Calu3 (cell line): Measurements from ENCODE around the genes TCEAL7, PLP1, ESX1, TEX13A, SERPINA7, CLDN2 and MORC4.

GRCh38 chrX:103329989-103330438, at the start of gene TCEAL7:
Gene TCEAL7, plus strand, starts transcription at chrX:103330239.
- PRO-cap, result no peak

- PRO-cap, result no peak
Measured at GRCh38 chrX:103330489-103331654, 833 bp downstream of the TCEAL7 start.

DNA sequence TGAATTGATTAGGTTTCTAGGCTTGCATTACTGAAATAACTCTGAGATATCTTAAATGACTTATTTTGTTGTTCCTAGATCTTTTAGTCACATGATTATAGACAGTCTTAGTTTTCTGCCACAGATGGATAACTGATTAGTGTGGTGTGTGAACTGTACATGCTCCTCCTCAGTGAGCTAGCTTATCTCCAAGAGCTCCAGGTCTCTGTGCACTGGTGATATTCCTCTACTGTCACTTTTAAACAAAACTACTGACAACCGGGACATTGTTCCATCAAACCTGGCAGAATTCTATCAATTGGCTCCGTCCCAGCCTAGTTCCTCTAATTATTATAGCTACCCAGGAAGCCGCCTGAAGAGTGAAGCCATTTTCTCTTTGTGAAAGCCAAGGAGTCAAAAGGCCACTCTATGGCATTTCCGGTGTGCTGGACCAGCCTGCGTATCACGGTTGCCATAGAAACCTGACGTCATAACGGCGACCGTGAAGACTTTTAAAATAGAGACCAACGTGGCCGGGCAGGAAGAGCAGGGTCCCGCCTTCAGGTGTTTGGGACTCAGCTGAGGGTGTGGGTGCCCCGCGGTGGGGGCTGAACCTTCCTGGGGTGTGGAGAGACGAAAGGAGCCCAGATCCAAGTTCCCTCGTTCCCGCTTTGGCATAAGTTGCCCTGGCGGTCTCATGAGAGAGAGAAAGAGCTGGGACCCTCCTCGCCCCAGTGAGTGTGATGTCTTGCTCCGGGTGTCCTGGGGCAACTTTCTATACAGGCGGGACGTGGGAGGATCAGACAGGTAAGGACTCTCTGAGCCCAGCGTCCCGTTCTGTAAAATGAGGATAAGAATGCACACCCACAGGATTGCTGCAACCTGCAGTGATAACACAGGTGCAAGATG, 28.2 kb downstream of the BEX3 start:
- PRO-cap, result bidirectional peak, plus-strand start at position 499 of the sequence, minus-strand start at position 395 of the sequence

- PRO-cap, result bidirectional peak, plus-strand start at chrX:103629505, minus-strand start at chrX:103629398; bidirectional peak, plus-strand start at chrX:103629734, minus-strand start at chrX:103629658; unidirectional peak, minus-strand start at chrX:103630066
Measured at GRCh38 chrX:103629217-103630569, 918 bp downstream of the TCEAL1 start.

GRCh38 chrX:103674422-103675788, 11.6 kb downstream of the MORF4L2 start:
- PRO-cap, result no peak

DNA sequence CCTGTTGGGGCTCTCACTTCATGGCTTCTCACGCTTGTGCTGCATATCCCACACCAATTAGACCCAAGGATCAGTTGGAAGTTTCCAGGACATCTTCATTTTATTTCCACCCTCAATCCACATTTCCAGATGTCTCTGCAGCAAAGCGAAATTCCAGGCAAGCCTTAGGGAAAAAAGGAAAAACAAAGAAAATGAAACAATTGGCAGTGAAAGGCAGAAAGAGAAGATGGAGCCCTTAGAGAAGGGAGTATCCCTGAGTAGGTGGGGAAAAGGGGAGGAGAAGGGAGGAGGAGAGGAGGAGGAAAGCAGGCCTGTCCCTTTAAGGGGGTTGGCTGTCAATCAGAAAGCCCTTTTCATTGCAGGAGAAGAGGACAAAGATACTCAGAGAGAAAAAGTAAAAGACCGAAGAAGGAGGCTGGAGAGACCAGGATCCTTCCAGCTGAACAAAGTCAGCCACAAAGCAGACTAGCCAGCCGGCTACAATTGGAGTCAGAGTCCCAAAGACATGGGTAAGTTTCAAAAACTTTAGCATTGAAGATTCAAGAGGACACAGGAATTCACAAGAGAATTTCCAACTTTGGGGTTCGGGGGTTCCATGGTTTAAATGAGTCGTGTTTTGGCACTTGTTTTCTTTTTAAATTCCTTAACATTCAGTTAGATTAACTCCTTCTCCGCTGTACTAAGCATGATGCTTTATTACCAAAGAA, at the start of gene PLP1:
PLP1 (plus strand) TSS at position 350 of the 707 bp plus-strand sequence.
- PRO-cap, result no peak

GRCh38 chrX:104113139-104113848, 971 bp downstream of the ZCCHC18 start:
- PRO-cap, result no peak

- PRO-cap, result no peak
Measured at GRCh38 chrX:104140093-104140556, 16.7 kb downstream of the SLC25A53 start.

GRCh38 chrX:104189547-104190523, 23.6 kb downstream of the FAM199X start:
- PRO-cap, result no peak

DNA sequence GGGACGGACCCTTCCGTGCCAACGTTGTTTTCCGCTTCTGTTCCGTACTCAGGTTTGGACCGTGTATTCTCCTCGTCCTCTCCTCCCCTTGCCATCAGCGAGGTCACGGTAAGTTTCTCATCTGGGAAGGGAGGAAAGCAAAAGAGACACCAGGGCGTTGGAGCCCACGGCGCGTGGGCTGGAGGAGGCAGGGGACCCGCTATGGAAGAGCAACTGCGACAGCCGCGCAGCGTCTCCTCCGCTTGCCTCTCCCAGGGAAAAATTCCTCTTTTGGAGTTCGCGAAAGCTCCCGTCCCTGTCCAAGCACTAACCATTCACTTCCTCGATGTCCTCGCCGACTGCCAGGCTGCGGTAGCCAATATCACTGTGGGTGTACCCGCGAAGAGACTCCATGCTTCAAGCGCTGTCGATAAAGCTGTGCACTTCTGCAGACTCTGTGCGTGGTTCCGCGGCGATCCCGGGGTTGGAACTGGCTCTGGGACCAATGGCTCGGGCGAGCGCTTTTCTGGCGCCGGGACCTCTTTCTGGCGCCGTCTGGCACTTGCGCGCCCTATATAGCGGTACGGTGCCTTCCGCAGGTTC, at the start of gene ESX1:
ESX1 (minus strand) TSS at position 477 of the 582 bp plus-strand sequence.
- PRO-cap, result no peak

DNA sequence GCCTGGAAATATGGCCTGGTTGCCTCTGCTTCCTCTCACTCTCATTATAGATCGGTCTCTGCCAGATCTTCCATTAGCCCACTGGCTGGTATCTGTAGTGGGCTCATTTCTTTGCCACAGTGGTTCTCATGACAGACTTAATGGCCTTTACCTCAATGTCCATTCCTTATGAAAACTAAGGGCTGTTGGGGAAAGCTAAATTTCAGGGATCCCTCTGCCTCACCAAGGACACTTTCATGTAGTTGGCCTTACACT, 68.8 kb upstream of the IL1RAPL2 start:
- PRO-cap, result no peak

- PRO-cap, result no peak
Measured at GRCh38 chrX:105220571-105220883, at the start of gene TEX13A. Gene TEX13A, minus strand, starts transcription at chrX:105220694.

GRCh38 chrX:106038609-106038879, at the start of gene SERPINA7:
Gene SERPINA7, minus strand, starts transcription at chrX:106038727.
- PRO-cap, result no peak

GRCh38 chrX:106725830-106726354, 609 bp upstream of the RNF128 start:
- PRO-cap, result no peak

DNA sequence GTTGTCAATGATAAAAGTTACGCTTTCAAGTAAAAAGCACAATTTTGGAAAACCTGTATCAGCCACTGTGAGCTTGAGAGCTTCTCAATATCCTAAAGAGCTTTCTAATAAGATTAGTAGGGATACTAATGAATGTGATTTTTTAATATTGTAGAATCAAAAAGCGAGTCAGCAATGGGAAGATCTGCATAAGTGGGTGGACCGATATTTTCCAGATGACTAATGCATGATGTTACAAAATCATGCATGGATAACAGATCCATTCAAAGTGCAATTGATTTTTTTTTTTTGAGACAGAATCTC, 7.4 kb upstream of the CLDN2 start:
- PRO-cap, result no peak

GRCh38 chrX:106920204-106920462, at the start of gene CLDN2:
Gene CLDN2, plus strand, starts transcription at chrX:106920402.
- PRO-cap, result no peak

DNA sequence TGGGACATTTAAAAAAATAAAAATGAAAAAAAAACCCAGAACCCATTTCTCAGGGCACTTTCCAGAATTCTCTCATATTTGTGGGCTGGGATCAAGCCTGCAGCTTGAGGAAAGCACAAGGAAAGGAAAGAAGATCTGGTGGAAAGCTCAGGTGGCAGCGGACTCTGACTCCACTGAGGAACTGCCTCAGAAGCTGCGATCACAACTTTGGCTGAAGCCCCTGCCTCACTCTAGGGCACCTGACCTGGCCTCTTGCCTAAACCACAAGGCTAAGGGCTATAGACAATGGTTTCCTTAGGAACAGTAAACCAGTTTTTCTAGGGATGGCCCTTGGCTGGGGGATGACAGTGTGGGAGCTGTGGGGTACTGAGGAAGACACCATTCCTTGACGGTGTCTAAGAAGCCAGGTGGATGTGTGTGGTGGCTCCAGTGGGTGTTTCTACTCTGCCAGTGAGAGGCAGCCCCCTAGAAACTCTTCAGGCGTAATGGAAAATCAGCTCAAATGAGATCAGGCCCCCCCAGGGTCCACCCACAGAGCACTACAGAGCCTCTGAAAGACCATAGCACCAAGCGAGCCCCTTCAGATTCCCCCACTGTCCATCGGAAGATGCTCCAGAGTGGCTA, 9.5 kb downstream of the CLDN2 start:
- PRO-cap, result no peak

GRCh38 chrX:106954761-106955184, 34.6 kb downstream of the CLDN2 start:
- PRO-cap, result no peak

DNA sequence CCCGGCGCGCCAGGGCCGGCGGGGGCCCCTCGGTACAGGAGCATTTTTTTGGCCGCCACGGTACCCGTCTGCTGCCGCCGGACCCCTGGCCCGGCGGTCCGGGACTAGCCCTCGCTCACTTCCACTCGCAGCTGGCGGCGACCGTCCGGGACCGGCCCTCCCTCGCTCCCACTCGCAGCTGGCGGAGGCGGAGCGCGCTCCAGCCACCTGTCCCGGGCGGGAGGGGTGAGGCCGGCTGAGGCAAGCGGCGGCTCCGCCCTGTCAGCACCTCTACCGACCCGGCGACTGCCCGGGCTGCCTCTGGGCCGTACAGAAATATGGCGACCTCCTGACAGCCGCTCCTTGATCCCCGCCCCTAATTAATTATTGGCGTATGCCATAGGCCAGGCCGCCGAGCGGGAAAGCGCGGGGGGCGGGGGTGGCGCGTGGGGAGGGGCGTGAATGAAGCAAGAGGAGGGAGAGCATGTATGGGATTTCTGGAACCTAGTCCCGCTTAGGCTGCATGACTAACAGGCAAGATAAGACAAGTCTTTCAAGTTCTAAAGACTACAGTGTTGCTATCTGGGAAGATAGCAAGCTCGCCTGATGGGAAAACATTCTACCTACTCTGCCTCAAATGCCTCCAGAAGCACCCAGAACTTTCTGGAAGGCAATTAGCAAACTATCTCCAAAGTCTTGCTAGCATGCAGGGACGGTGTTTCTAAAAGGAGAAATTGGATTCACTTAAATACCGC, at the start of gene MORC4:
MORC4 (minus strand) TSS at position 287 of the 734 bp plus-strand sequence.
- PRO-cap, result unidirectional peak, minus-strand start at position 287 of the sequence

GRCh38 chrX:107324812-107325193, 118.4 kb downstream of the DNAAF6 start:
- PRO-cap, result no peak